Sigmoid colon (tissue), 4 donors: ENCODE measurements around a stretch of chr1.

- PRO-cap, result no peak
- RAMPAGE, long total RNA, 4 experiments, result no peak in any of the 4 experiments
Observed at GRCh38 chr1:205505030-205505654, 673 bp downstream of the CDK18 start.

DNA sequence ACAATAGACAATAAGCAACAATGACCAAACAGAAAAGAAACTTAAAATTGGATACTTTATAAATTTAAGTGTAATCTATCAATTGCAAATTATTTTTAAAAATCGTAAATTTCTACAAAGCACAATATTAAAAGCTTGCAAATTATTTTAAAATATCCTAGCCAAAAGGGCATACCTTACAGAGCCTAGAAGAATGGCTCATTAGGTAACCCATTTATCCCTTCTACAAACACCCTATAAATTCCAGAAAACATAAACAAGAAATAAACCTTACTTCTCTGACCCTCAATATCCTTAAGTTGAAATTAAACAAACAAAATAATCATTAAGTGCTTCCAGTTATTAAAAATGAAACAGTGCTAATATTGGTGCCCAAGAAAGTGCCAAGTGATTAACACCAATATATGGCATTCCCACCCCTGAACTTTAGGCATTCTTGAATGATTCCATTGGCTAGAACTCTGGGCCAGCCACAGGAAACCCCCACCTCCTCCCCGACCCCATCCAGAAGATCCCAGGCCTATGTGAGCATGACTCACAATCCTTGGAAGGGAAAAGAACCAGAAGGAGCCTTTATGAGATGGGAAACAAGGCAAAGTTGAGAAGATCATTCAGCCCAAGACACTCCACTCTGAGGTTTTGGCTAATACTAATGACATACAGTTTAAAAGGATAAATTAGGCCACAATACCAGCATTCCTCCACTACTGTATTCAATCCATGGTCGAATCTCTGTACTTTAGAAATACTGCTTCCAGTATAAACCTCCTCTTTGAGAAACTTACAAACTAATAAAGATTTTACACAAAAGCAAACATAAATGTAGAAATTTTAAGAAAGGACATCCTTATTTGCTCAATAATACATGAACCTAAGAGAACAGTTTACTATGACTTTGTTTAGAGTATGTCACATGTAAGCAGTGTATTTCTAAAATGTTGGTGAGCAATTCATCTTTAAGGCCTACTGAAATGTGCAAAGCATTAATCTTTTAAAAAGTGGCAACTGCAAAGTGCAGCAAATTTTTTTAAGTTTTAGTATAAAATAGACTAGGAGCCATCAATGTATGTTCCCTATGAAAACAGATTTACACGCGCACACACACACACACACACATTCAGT lies 21.8 kb downstream of the ELK4 start:
- PRO-cap, result no peak
- RAMPAGE, long total RNA, 4 experiments, result no peak in any of the 4 experiments

GRCh38 chr1:205614242-205614932 lies 17.4 kb downstream of the ELK4 start:
- PRO-cap, result no peak
- RAMPAGE, long total RNA, 4 experiments, result no peak in any of the 4 experiments

DNA sequence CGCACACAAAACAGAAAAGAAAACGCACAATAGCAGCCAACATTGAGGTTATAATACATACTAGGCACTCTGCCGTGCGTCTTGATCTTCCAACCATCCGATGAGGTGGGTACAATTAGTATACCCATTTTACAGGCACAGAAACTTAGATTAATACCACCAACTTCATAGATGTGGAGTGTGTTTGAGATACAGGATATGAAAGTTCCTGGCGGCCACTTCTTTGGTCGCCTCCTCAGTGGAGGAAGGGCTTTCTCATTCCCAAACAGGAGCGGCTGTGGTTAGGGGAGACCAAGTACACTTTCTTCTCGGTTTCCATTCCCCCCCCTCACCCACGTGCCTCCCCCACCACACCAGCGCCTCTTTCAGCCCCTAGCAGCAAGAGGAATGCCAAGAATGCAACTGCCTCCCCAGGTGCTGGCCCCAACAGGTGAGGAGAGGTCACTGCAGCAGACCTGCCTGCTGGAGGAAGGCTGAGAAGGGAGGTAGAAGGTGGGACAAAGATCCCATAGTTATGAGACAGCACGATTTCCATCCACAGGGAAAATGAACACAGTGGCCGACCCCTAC lies 8.3 kb downstream of the SLC45A3 start:
- PRO-cap, result no peak
- RAMPAGE, long total RNA, 4 experiments, result no peak in any of the 4 experiments

GRCh38 chr1:205712497-205713163 lies 32.3 kb upstream of the SLC45A3 start:
- PRO-cap, result no peak
- RAMPAGE, long total RNA, 4 experiments, result no peak in any of the 4 experiments

GRCh38 chr1:205717967-205718530 lies 31.9 kb downstream of the NUCKS1 start:
- PRO-cap, result no peak
- RAMPAGE, long total RNA, 4 experiments, result no peak in any of the 4 experiments

GRCh38 chr1:205733841-205734653 lies 15.9 kb downstream of the NUCKS1 start:
- PRO-cap, result no peak
- RAMPAGE, long total RNA, 4 experiments, result start-site peak on the minus strand in 1 of 4 experiments, at chr1:205733996-205734294 at its widest, 18 reads per replicate

- PRO-cap, result bidirectional peak, plus-strand start at chr1:205749694, minus-strand start at chr1:205749373
- RAMPAGE, long total RNA, 4 experiments, result no peak in any of the 4 experiments
Observed at GRCh38 chr1:205748822-205749646, 948 bp downstream of the NUCKS1 start.

DNA sequence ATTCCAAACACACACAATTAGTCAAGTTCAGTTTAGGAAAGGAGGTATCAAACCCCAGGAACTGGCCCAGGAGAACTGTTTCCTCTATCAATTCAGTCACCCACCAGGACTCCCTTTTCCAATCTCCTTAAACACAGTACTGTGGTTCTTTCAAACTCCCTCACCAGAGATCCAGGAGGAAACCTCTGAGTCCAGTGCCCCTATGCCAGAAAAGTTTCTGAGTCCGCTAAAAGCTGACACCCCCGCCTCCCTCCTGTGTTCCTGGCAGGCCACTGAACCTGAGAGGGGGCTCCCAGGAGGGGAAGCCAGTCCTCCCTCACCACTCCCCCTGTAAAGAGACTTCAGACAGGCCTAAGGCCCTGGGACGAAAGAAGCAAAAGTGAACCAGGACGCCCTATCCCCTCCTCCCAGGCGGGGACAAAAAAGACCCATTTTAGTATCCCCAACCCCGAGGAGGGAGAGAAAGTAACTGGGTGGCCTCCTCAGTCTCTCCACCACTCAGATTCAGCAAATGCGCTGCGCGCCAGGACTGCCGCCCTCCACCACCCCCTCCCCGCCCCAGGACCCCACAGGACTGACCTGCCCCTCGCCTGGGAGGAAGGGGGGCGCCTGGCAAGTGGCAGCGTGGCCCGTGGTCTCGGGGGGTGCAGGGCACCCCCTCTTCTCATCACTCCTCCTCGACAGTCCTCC lies 624 bp downstream of the SLC41A1 start:
- PRO-cap, result no peak
- RAMPAGE, long total RNA, 4 experiments, result no peak in any of the 4 experiments

- PRO-cap, result no peak
- RAMPAGE, long total RNA, 4 experiments, result start-site peak on the plus strand in 1 of 4 experiments, at chr1:205814211-205814336 at its widest, 6 reads per replicate
Observed at GRCh38 chr1:205814116-205814669, 1.2 kb upstream of the SLC41A1 start.

- PRO-cap, result no peak
- RAMPAGE, long total RNA, 4 experiments, result no peak in any of the 4 experiments
Observed at GRCh38 chr1:205950047-205950665, 6.9 kb upstream of the SLC26A9 start.

DNA sequence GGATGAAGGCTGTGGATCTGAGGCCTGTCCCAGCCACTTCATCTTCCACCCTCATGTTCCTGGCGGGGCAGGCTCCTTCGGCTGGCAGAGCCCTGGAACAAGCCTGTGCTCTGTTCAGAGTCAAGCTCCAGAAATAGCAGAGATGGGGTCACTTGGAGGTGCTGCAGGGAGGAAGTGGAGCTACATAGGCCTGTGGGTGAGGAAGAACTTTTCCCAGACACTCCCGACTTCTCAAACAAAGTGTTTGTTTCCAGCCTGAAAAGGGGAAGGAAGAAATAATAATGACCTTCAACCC lies 16.7 kb downstream of the IKBKE start:
- PRO-cap, result no peak
- RAMPAGE, long total RNA, 4 experiments, result no peak in any of the 4 experiments

GRCh38 chr1:206503915-206504626 lies 3.3 kb upstream of the RASSF5 start:
- PRO-cap, result no peak
- RAMPAGE, long total RNA, 4 experiments, result no peak in any of the 4 experiments

GRCh38 chr1:206508396-206509086 lies 1.2 kb downstream of the RASSF5 start:
- PRO-cap, result unidirectional peak, minus-strand start at chr1:206508743
- RAMPAGE, long total RNA, 4 experiments, result no peak in any of the 4 experiments

GRCh38 chr1:206555384-206556136 lies 48.2 kb downstream of the RASSF5 start:
- PRO-cap, result no peak
- RAMPAGE, long total RNA, 4 experiments, result no peak in any of the 4 experiments

GRCh38 chr1:206692971-206694324 lies 8.7 kb downstream of the MAPKAPK2 start:
- PRO-cap, result no peak
- RAMPAGE, long total RNA, 4 experiments, result no peak in any of the 4 experiments

DNA sequence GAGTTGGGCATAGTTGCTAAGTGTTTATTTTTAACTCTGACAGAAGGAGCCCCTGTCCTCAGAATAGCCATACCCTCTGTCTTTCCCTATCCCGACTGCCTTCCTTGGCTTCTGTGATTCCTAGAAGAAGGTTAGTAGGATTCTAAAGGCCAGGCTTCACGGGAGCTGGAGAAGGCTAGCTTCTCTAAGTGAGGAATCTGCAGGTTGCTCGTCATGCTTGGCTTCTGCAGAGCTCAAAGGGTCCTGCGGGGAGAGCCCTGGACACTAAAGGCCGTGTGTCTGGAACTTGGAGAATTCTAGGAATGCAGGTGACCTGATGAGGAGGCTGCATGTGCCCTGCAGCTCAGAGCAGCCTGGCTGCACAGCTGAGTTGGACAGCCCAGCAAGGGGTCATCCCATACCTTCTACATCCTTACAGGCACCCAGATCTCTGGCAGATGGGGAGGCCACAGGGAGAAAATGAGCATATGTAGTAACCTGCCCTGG lies 9.8 kb downstream of the MAPKAPK2 start:
- PRO-cap, result no peak
- RAMPAGE, long total RNA, 4 experiments, result no peak in any of the 4 experiments

GRCh38 chr1:206728501-206729256 lies 41.9 kb upstream of the IL19 start:
- PRO-cap, result no peak
- RAMPAGE, long total RNA, 4 experiments, result no peak in any of the 4 experiments

GRCh38 chr1:206748330-206748717 lies 22.2 kb upstream of the IL19 start:
- PRO-cap, result no peak
- RAMPAGE, long total RNA, 4 experiments, result no peak in any of the 4 experiments

DNA sequence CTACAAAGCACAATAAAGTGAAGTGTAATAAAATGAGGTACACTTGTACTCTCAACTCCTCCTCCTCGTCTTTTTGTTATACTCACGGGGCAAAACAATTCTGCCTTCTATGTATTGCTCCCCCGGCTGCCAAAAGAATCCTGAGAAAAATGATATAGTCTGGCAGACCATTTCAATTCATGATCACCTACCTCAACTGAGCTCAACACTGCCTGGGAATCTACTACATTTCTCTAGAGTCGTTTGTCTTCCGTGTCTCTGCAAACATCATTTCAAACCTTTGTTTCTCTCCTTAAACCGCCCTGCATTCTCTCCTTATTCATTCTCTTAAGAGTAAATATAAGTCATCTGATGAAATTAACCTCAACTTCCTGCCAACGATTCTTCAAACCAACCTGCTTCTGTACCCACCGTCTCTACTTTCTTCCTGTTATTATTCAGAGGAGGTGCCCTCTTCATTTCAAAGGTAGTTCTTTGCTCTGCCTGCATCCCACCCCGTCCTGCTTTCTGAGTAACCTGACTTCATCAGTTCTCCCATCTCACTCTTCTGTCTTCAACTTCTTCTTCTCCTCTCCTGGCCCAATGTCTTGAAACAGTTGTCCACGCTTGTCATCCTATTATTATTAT lies 12.8 kb upstream of the IL19 start:
- PRO-cap, result no peak
- RAMPAGE, long total RNA, 4 experiments, result no peak in any of the 4 experiments